ENCODE data around the genes IQSEC2, TSR2 and IGBP1.

- RRBS = 73% methylated on average over 3 of the region's 53 CpGs
These were observed at the start of gene IQSEC2 for GRCh38 chrX:53321252-53321881. Gene IQSEC2 (minus strand): TSS chrX:53321350.

DNA sequence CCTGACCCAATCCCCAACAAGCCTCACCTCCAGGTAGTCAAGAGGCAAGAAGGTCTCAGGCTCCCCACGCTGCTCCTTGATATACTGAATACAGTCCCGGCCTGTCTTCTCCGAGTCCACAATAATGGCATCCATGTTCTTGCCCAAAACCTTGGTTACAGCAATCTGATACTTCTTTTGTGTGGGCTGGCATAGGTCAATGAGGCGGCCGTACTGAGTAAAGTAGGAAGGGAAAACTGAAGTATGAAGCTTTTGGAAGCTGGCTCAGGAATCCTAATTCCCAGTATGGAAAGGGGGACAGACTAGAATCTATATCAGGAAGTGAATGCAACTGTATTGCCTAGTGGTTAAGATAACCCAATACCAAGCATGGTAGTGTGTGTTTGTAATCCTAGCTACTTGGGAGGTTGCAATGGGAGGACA, 16.7 kb downstream of the SMC1A start:
- RRBS = no CpG with 5 or more reads among the region's 5 CpGs

DNA sequence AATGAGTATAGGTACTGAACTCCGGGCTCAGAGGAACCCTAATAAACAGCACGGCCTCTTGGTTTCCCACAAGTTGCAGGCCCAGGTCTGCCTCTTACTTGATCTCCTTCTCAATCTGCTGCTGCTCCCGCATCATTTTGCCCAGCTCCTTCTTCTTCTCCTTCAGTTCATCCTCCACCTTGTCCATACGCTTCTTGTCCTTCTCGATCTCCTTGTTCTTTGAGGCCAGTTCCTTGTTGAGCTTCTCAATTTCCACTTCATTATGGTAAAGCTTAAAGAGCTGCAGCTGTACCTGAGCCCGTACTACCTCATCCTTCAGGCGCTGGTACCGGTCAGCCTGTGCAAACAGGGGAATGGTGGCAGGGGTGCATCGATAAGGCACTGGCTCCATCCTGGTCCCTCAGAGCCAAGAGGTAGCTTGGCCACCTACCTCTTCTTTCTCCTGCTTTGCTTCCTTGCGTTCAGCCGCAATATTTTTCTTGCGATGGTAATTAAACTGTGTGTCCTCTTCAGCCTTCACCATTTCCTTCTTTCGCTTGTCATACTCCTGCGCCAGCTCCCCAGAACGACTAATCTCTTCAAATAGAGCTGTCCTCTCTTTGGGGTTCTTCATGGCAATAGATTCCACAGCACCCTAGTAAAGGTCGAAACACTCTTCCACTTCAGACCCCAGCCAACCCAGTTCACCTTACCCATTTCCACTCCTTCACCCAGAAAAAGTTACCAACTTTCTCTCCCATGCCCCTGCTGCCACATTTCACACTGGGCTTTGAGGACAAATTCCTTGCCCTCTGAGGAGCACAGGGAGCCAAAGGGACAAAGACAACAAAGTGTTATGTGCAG, 9.4 kb downstream of the SMC1A start:
- RRBS = no CpG with 5 or more reads among the region's 16 CpGs

DNA sequence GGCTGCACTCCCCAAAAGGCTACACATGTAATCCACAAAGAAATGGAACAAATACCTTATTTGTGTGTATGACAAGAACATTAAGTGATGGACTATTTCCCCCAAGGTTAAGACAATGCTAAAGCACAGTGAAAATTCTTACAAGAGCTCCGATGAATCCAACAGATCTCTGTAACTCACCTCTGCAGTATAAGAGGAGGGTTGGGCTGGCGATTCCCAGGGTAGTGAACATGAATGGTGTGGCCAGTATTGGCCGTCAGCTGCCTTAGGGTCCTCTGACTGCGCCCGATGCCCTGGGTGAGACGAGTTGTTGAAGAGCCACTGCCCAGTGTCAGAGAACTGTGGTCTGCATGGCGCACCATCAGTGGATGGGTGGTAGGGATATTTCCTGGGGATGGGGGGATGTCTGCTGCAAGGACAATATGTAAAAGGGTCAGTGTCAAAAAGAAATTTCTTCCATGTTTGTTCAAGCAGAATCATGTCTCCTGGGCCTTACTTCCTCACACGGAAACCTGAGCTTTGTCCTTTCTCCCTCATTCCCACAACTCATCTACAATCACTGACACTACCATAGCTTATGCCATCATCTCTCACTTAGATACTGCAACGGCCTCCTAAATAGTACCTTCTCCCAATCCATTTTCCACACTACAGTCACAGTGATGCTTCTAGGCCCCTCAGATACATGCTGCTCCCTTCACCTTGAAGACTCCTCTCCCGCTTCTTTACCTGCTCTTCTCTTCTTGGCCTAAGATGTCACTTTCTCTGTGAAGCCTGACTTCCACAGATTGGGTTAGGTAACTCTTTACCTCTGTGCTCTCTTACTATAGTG, 126.1 kb upstream of the HSD17B10 start:
- RRBS = no CpG with 5 or more reads among the region's 10 CpGs

GRCh38 chrX:53584715-53585428, 101.6 kb downstream of the HUWE1 start:
- RRBS = no CpG with 5 or more reads among the region's 12 CpGs

GRCh38 chrX:53679941-53680449, 6.5 kb downstream of the HUWE1 start:
- RRBS = no CpG with 5 or more reads among the region's 2 CpGs

DNA sequence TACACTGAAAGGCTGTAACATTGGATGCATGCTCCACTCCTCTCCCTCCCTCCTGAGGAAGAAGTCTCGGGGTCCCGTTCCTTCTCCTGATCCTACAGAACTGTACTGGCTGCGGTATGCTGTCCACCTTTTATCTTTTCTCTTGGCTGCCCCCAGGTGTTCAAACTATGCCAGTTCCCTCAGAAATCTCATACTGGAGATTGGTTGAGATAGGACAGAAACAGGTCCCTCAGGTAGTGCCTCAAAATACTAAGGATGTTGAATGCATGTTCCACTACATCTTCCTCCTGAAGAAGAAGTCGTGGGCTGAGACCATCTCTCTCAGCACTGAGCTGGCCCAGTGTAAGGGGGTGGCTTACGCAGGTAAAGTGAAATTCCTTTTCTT, 145.4 kb upstream of the HUWE1 start:
- RRBS = no CpG with 5 or more reads among the region's 5 CpGs

- RRBS = no CpG with 5 or more reads among the region's 4 CpGs
These were observed 1.2 kb upstream of the PHF8 start for GRCh38 chrX:54045575-54045713.

GRCh38 chrX:54439857-54440551, at the start of gene TSR2:
Gene TSR2 (plus strand): TSS chrX:54440404.
- RRBS = 1% methylated on average over 7 of the region's 27 CpGs

DNA sequence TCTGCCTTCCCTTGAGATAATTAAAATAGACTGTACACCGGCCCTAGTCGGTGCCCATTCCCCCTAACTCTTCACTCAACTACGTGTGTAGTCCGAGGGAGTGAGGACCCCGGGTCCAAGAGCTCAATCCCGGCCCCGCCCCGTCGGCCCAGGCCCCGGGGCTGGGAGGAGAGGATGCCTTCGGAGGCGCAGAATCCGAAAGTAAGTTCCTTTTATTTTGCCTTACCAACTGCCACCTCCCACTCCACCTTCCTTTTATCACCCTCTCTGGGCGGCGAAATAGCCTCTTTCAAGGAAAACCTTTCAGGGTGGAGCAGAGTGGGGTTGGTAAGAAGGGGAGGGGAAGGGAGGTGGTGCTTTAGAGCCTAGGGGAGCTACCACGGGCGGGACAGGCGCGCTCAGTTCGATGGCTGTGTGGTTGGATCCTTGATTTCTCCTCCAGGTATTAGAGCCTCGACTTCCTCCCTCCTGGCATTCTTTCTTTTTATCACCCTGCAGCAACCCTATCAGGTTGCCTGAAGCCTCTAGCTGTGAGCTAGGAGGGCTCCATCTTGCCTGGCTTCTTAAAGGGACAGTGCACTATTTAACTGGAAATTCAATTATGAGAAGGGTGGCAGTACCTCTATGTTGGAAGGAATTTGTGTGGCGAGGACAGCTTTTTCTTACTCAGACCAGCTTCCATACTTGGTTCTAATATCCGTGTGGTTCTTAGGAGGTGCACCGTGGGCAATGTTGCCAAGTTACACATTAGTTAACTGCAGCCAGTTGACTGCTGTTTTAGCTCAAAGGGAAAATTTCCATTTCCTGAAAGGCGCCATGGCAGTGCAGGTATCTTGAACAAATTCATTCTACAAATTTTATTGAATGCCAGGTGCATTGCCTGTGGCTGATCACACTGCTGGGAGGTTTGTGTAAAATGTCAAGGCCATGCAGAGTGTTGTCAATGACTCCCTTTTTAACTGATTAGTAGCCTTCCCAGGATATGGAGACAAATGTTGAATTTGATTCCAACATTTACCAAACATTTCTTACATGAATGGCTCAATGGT, 191.4 kb downstream of the RRAGB start:
- RRBS = 2% methylated on average over 5 of the region's 25 CpGs

GRCh38 chrX:56184776-56185536, 47.2 kb upstream of the KLF8 start:
- RRBS = no CpG with 5 or more reads among the region's 8 CpGs

GRCh38 chrX:56232586-56233594, 734 bp downstream of the KLF8 start:
- RRBS = no CpG with 5 or more reads among the region's 38 CpGs

DNA sequence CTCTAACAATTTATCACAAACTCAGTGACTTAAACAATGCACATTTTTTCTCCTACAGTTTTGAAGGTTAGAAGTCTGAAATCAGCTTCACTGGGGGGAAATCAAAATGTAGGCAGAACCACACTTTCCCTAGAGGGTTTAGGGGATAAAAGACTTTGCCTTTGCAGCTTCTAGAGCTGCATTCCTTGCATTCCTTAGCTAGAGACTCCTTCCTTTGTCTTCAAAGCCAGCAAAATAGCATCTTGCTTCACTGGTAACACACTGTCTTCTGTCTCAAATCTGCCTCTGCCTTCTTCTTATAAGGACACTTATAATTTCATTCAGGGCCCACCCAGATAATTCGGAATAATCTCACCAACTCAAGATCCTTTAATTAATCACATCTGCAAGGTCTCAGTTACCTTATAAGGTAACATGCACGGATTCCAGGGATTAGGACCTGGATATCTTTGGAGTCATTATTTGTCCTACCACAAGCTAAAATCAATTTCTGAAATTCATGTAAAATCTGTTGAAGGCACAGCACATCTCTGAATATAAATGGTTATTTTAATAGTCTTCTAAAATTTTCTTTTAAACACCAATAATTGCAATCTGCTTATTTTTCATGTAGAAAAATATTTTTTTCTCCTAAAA, 152.6 kb upstream of the SPIN4 start:
- RRBS = no CpG with 5 or more reads among the region's 2 CpGs

- RRBS = no CpG with 5 or more reads among the region's 14 CpGs
These were observed 161.3 kb downstream of the ZC3H12B start for GRCh38 chrX:65195895-65196420.

DNA sequence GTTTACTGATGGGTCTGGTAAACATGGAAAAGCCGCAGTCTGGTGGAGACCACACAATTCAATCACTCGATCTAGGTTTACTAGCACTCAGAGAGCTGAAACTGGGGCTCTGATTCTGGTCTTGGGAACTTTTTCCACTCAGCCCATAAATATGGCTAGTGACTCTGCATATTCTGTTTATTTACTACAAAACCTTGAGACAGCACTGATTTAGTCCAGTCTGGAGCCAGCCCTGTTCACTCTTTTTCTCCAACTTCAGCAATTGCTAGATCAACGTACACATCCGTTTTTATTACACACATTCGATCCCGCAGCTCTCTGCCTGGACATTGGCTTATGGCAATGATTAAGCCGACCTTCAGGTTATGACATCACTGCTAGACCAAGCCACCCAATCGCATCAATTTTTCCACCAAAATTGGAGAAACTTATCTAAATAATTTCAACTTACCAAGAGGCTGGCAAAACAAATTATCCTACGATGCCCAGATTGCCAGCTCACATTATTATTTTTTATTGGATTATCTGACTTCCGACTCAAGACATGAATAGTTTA, 163.2 kb downstream of the ZC3H12B start:
- RRBS = no CpG with 5 or more reads among the region's 10 CpGs

- RRBS = no CpG with 5 or more reads among the region's 12 CpGs
These were observed 82.9 kb downstream of the VSIG4 start for GRCh38 chrX:65957060-65957377.

DNA sequence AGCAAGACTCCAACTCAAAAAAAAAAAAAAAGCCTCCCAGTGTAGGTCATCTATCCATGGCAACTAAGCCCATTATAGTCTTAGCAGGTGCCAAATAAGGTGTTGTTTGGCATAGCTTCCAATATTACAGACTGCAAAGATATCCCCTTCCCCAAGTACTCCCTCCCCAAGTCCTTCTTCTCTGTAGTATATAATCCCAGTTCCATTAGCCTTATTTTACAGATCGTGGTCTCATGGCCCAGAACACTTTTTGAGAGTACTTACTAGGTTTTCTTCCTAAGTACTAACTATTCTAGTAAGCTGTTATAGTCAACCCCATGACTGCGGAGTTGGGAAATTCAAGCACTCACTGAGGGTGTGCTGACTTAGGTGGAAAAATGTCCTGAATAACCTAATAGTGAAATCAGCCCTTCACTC, 11.9 kb upstream of the VSIG4 start:
- RRBS = no CpG with 5 or more reads among the region's 2 CpGs

DNA sequence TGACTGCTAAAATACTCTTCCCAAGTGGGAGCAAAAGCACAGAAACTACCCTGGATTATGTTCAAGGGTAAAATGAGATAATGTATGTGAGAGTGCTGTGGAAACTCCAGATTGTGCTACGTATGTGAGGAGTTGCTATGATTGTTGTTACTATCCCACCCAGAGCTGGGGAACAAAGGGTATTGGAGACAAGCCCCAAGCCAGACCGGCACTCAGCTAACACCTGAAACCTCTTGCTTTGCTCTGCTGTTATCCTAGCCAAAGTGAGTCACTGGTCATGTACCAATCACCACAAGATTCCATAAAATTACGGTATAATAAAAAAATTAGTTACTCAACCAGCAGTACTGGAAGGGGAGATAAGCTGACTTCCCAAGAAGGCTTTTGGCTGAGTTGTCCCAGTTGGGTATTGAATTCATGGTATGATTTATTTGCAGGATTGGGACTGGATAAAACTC, 5.4 kb downstream of the EDA2R start:
- RRBS = no CpG with 5 or more reads among the region's 3 CpGs

GRCh38 chrX:68895633-68895999, 66.8 kb downstream of the EFNB1 start:
- RRBS = no CpG with 5 or more reads among the region's 4 CpGs

- RRBS = under 1% methylated on average over 14 of the region's 29 CpGs
These were observed at the start of gene IGBP1 for GRCh38 chrX:70132955-70133569. Gene IGBP1 (plus strand): TSS chrX:70133447.